Upper lobe of left lung (tissue), 5 donors: ENCODE data around the gene LRRC32.

DNA sequence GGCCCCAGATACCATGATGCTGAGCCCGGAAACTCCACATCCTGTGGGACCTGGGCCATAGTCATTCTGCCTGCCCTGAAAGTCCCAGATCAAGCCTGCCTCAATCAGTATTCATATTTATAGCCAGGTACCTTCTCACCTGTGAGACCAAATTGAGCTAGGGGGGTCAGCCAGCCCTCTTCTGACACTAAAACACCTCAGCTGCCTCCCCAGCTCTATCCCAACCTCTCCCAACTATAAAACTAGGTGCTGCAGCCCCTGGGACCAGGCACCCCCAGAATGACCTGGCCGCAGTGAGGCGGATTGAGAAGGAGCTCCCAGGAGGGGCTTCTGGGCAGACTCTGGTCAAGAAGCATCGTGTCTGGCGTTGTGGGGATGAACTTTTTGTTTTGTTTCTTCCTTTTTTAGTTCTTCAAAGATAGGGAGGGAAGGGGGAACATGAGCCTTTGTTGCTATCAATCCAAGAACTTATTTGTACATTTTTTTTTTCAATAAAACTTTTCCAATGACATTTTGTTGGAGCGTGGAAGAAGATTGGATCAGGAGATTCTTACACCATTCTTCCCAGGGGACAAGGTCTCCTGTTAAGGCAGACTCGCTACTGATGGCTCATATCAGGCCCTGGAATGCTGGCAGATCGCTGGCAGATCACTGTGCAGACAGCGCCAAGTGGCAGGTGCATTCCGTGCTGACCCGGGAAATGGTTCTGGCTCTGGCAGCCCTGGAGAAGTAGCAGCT is 10.4 kb downstream of the SERPINH1 start:
- PRO-cap, 2 experiments = no peak in any of the 2 experiments
- RAMPAGE, long total RNA, 4 experiments = no peak in any of the 4 experiments

DNA sequence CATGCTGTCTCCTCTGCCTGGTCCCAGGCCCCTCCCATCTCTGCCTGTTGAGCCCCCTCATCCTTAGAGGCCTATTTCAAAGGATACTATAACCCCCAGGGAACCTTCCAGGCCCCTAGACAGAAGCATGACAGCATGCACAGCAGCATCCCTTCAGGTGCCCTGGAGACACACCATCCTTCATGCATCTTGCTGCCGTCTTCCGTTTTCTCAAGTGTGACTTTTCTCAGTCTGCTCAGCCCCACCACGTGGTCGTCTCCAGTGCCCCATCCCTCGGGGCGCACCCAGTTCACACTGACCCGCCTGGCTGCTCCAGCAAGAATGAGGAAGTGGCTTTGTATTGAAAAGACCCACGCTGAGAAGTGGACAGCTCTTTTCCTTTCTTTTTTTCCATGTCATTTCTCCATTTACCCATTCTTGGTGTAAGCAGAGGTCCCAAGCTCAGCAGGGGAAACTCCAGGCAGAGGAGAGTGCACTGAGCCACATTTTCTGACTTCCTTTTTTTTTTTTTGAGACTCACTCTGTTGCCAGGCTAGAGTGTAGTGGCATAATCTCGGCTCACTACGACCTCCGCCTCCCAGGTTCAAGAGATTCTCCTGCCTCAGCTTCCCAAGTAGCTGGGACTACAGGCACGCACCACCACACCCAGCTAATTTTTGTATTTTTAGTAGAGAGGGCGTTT is 14.5 kb downstream of the SERPINH1 start:
- PRO-cap, 2 experiments = no peak in any of the 2 experiments
- RAMPAGE, long total RNA, 4 experiments = no peak in any of the 4 experiments

- PRO-cap, 2 experiments = no peak in any of the 2 experiments
- RAMPAGE, long total RNA, 4 experiments = no peak in any of the 4 experiments
Measured at GRCh38 chr11:75673855-75674442, 5.1 kb upstream of the MAP6 start.

GRCh38 chr11:75715619-75715999 is 2.0 kb upstream of the MOGAT2 start:
- PRO-cap, 2 experiments = no peak in any of the 2 experiments
- RAMPAGE, long total RNA, 4 experiments = no peak in any of the 4 experiments

DNA sequence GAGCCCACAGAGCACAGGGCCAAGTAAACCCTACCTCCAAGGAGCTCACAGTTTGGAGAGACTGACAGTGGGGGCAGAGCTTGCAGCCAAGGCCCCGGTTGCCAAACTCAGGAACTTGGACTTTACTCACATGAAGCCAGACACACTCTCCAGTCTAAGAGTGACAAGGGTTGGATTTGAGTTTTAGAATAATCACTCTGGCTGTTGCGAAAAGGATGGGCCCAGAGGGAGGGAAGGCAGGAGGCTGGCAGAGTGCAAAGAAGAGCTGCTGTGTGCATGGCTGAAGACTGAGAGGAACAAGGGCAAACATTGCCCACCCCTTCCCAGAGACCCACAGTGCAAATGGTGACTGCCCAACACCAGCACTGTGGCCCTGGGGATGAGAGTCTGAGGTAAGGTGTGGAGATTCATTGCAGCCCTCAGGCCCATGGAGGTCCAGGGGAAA is 19.2 kb upstream of the UVRAG start:
- PRO-cap, 2 experiments = no peak in any of the 2 experiments
- RAMPAGE, long total RNA, 4 experiments = no peak in any of the 4 experiments

DNA sequence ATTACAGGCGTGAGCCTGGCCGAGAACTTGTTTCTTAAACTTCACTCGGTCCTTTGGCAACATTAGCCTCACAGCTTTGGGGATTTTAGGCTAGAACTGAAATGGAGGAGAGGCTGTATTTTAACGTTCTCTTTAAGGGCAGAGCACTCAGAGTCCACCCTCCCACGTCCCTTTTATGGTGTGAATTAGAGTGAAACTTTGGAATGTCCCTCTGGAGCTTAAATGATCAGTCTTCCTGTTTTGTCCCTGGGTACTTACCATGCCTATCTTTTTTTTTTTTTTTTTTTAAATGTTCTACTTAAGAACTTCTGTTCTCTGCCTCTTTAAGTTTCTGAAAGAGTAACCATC is 11.4 kb downstream of the UVRAG start:
- PRO-cap, 2 experiments = peak in 1 of 2 experiments; most common minus-strand start position 98 of the sequence (in 1)
- RAMPAGE, long total RNA, 4 experiments = no peak in any of the 4 experiments

- PRO-cap, 2 experiments = no peak in any of the 2 experiments
- RAMPAGE, long total RNA, 4 experiments = no peak in any of the 4 experiments
Measured at GRCh38 chr11:76005689-76005932, 190.6 kb downstream of the UVRAG start.

DNA sequence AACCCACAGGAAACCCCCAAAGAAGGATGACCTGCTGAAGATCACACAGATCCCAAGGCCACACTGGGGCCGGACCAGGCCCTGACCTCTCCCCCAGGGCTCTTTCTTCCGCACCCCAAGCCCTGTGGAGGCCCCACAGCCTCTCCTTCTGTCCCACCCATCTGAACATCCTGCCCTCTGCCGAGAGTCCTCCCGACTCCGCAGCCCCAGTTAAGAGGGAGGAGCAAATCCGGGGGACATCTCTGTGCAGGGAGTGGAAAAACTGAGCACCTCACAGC is 57.4 kb downstream of the WNT11 start:
- PRO-cap, 2 experiments = no peak in any of the 2 experiments
- RAMPAGE, long total RNA, 4 experiments = no peak in any of the 4 experiments

- PRO-cap, 2 experiments = no peak in any of the 2 experiments
- RAMPAGE, long total RNA, 4 experiments = no peak in any of the 4 experiments
Measured at GRCh38 chr11:76185996-76186481, 20.3 kb downstream of the WNT11 start.

DNA sequence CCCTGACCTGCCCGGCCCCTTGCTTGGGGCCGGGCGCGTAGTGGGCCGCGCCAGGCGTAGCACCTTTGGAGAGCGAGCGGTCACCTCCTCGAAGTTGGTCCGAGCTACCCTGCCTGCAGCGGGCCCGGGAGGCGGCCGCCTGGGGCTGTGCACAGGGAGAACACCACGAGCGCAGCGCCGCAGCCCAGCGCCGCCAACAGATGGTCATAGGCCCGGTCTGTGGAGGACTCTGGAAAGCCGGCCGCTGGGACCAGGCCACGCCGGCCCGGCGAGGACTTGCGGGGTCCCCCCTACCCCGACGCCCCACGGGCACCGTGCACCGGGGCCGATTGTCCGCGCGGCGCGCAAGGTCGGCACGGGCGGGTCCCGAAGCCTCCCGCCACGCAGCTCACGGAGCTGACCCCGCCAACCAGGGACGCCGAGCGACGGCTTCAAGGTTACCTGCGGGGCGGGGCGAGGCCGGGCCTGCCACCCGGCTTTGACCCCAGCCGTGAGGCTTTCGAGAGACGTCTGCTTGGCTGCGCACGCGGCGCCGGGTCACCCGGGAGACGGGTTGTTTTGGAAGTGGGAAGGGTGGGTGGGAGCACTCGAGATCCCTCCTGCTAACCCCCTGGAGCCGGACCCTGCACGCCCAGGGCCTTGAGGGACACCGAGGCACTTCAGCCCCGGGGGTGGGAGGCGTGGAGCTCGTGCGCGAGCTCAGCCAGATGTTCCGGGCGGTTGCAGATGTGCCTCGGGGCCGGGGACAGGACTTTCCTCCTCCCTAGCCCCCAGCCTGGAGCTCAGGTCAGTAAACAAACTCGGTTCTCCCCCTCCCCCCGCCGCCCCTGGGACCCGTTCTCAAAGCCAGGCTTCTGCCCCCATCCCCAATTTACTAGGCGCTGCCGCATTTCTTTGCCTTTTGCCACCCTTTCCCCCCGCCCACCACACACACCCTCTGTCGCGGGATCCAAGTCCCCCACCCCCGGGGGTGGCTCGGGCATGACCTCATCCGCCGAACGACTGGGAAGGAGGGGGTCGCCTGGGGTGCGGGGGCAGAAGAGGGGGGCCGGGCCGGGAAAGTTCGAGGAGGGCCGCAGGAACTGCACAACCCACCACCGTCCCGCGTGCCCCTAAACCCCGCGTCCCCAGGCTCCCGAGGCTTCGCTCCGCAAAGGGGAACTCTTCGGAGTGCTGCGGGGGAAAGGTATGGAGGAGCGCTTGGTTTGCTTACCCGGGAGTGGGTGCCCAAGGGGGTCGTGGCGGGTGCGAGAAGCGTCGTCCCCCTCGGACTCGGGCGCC is 3.3 kb upstream of the WNT11 start:
- PRO-cap, 2 experiments = peak in 1 of 2 experiments; most common plus-strand start position 1,037 of the sequence (in 1); most common minus-strand start position 926 of the sequence (in 1)
- RAMPAGE, long total RNA, 4 experiments = no peak in any of the 4 experiments

GRCh38 chr11:76351055-76351438 is 29.9 kb downstream of the THAP12 start:
- PRO-cap, 2 experiments = no peak in any of the 2 experiments
- RAMPAGE, long total RNA, 4 experiments = no peak in any of the 4 experiments

GRCh38 chr11:76371195-76371538 is 9.8 kb downstream of the THAP12 start:
- PRO-cap, 2 experiments = no peak in any of the 2 experiments
- RAMPAGE, long total RNA, 4 experiments = no peak in any of the 4 experiments

GRCh38 chr11:76380167-76380669 is 714 bp downstream of the THAP12 start:
- PRO-cap, 2 experiments = no peak in any of the 2 experiments
- RAMPAGE, long total RNA, 4 experiments = no peak in any of the 4 experiments

- PRO-cap, 2 experiments = no peak in any of the 2 experiments
- RAMPAGE, long total RNA, 4 experiments = no peak in any of the 4 experiments
Measured at GRCh38 chr11:76668353-76668969, 2.1 kb downstream of the LRRC32 start.

DNA sequence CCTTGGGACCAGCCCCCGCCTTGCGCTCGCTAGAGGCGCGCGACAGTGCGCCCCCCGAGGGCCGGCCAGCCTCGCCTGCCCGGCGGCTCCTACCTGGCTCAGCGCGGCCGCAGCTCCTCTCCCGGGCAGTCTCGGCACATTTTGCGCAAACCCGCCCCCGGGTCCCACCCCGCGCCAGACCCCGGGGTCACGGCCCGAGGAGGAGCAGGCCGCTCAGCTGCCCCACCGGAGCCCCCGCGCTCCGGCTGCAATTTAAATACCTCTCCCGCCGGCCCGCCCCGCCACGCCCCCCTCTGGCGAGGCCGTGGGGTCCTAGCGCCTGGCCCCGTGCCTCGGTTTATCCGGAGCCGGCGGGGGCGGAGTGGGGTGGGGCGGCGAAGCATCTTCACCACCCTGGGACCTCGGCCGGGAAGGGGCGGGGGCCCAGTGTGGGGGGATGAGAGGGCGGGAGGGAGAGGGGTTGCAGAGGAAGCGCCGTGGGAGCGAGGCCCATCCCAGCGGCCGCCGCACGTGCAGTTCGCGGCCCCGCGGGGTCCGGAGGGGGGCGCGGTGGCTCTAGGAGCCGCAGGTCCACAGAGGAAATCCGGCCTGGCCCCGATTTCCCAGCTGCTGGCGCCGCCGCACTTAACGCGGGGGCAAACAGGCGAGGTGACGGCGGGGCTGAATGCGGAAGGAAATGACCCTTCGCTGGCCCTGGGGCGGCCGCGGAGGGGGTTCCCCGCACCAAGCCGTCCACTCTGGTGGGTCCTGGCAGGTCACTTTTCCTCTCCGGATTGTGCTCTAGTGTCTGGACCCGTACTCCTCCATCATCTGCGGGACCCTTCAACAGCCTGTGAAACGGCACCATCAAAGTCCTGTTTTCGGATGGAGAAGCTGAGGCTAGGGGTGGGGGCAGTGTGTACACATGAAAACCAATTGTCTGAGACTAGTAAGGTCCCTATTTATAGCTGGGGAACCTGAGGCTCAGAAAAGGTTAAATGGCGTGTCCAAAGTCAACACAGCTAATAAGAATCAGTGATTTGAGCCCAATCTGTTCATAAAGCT is at the start of gene LRRC32:
Gene LRRC32 (minus strand): TSS at position 227 of the 1,044 bp plus-strand sequence.
- PRO-cap, 2 experiments = peak in 2 of 2 experiments; most common plus-strand start position 771 of the sequence (in 1); most common minus-strand start position 227 of the sequence (in 2)
- RAMPAGE, long total RNA, 4 experiments = start-site peak on the minus strand in 2 of 4 experiments, centred at positions 225 to 226 of the sequence, 202 to 428 reads per replicate

DNA sequence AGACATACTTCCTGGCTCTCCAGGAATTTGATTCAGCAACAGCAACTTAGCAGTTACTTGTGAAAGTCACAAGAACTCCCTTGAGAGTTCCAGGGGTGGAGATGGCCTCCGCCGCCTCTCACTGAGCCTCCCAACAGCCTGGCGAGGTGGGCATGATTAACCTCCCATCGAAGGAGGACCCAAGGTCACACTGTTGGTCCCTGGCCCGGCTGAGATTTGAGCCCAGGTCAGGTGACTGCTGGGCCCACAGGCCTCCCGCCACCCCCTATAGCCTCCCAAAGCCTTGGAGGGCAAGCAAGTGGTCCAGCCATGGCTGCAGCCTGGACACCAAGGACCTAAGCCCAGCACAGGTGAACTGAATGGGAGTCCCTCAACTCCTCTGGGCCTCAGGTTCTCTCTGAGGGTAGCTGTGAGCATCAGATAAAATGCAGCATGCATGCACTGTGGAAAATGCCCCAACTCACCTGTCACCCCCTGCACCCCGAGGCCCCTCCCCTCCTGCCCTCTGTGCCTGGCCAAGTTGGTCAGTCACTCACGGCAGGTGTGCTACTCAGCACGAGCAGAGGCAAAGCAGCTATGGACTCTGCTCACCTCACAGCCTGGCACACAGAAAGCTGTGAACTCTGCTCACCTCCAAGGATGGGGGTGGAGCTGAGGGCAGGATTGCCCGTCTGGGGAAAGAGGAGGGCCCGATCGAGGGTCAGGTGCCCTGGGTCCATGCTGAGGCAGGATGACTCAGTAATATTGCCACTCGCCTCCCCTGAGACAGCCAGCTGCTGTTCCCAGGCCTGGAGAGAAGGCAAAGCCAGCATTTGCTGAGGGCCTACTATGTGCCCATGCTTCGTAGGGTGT is 13.8 kb upstream of the TSKU start:
- PRO-cap, 2 experiments = no peak in any of the 2 experiments
- RAMPAGE, long total RNA, 4 experiments = no peak in any of the 4 experiments

GRCh38 chr11:76792371-76792817 is 9.2 kb downstream of the TSKU start:
- PRO-cap, 2 experiments = no peak in any of the 2 experiments
- RAMPAGE, long total RNA, 4 experiments = no peak in any of the 4 experiments

GRCh38 chr11:76801079-76801766 is 18.1 kb downstream of the TSKU start:
- PRO-cap, 2 experiments = no peak in any of the 2 experiments
- RAMPAGE, long total RNA, 4 experiments = no peak in any of the 4 experiments

DNA sequence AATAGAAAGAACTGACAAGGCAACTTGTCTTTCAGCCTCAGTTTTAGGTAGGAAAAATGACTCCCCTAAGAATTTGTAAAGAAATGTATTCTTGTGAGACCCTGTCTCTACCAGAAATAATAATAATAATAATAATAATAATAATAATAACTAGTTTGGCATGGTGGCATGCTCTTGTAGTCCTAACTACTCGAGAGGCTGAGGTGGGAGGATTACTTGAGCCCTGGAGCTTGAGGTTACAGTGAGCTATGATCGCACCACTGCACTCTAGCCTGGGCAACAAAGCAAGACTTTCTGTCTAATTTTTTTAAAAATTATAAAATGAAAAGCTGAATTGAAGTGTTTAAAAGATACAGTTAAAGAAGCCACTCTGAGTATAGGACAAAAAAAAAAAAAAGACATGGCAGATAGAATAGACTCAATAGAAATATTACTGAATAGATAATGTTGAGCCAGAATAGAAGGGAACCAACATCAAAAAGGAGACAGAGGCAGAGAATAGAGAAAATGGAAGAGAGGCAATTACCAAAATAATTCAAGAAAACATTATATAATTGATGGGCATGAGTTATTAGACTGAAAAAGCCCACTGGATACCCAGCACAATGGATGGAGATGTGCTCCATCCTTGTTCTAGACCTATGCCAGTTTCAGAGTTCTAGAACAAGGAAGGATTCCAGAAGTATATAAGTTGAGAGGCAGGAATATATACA is 24.0 kb upstream of the B3GNT6 start:
- PRO-cap, 2 experiments = no peak in any of the 2 experiments
- RAMPAGE, long total RNA, 4 experiments = start-site peak on the plus strand in 1 of 4 experiments, centred at position 441 of the sequence, 26 reads per replicate

DNA sequence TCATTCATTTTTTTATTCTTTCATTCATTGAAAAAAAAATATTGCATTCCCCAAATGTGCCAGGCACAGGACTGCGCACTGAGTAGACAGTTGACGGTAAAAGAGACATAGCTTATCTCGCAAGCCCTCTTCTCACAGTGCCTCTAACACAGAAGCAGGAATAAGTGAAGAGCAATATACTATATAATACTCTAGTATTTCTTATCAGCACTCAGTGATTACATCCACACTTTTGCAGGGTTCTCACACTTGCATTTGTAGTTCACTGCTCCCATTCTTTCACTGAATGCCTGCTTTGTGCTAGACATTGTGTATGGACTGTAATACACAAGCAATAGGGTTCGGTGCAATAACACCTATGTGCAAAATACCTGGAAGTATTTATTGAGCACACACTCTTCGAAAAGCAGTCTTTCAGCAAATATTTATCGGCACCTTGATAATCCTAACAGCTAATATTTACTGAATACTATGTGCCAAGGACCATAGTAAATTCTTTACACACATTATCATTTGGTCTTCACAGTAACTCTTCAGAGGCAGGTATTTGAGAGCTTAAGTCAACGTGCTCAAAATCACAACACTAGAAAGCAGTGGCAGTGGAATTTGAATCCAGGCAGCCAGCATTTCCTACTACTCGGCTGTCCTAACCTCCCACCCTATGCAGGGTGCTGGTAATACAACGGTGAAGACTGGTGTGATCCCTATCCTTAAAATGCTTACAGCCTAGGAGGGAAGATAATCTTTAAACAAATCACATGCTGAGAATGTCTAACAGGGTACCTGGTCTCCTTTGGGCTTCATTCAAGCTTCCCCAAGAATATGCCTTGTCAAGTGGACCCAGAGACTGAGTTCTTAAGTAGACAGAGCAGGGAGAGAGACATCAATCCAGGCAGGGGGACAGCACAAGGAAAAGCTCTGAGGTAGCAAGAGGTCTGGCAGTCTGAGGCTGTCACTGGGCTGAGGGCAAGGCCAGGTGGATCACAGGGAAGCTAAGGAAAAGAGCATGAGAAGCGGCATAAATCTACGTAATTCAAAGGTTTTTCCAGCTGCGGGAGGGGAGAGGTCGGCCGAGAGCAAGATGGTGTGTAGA is 2.3 kb downstream of the B3GNT6 start:
- PRO-cap, 2 experiments = no peak in any of the 2 experiments
- RAMPAGE, long total RNA, 4 experiments = no peak in any of the 4 experiments